Colon Carcinoma Metastatic in the Brain (tissue), 2 donors: ENCODE measurements around a stretch of chr10.

DNA sequence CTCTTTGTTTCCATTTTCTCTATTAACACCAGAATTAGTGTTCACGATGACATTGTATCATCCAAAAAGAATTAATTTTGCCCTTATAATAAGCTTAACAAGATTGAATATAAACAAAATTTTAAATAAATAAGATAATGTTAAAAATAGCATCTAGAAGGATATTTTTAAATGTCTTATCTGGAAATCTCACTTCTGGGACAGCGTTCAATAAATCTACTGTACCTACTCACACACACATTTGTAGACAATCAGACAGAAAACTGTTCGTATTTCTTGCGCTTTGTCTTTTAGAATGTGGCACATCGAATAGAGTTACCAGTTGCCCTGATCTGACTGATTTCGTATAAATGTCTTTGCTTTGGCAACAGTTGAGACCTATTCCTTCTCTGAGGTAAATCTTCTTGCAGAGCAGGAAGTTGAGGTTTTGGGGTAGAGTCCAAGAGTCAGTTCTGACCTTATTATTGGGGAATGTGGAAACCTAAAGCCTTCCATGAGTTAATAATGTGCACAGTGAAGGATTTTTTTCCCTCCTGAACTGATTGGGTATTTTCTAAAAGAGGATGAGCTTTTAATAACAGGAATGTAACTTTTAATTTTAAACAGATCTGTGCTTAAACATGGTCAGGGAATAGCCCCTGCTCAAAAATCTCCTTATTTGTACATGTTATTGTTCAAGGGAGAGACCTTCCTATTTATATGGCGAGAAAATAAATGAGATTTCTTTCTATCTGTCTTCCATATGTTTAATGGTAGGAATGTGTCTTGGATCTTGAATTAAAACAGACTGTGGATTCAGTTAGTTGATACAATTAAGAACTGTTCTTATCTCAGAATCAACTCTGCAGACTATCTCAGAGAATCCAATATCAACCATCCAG lies 135.4 kb downstream of the KIAA1217 start:
- PRO-cap, 2 experiments = no peak in any of the 2 experiments

DNA sequence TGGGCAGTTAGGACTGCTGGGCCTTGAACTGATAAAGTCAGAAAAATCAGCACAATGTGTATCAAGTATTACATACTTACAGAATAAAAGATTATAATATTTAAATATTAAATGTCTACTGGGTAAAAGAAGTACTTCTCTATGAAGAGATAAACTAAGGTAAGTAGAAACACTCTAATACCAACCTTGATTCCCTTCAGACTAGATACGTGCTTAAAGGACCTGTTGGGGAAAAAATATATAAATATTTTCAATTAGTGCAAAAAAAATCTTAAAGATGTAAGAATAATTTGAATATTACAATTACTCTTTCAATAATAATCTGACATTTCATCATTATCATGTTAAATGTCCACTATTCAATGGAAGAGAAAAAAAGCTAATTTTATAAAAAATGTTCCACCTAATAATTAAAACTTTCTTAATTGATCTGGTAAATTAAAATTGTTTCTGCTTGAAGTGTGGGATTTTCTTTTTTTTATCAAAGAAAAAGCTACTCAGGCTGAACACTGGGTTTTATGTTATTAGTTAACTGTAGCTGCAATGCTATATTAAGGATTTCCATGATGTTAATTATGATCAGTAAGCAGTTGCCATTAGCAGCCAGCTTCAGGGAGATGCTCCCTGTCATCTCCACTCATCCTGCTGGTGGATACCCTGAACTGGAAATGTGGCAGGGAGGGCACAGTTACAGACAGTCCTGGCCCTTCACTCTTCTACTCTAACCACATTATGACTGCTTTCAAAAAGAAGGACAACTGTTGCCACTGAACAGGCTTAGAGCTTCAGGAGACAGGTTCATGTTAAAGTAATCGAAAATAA lies 119.3 kb downstream of the ARHGAP21 start:
- PRO-cap, 2 experiments = no peak in any of the 2 experiments

GRCh38 chr10:24716070-24716912 lies 7.4 kb downstream of the ARHGAP21 start:
- PRO-cap, 2 experiments = peak in 2 of 2 experiments; most common plus-strand start chr10:24716529 (in 2)

- PRO-cap, 2 experiments = peak in 1 of 2 experiments; most common plus-strand start chr10:24723563 (in 1); most common minus-strand start chr10:24723539 (in 1)
These were observed 589 bp downstream of the ARHGAP21 start for GRCh38 chr10:24723020-24723575.

DNA sequence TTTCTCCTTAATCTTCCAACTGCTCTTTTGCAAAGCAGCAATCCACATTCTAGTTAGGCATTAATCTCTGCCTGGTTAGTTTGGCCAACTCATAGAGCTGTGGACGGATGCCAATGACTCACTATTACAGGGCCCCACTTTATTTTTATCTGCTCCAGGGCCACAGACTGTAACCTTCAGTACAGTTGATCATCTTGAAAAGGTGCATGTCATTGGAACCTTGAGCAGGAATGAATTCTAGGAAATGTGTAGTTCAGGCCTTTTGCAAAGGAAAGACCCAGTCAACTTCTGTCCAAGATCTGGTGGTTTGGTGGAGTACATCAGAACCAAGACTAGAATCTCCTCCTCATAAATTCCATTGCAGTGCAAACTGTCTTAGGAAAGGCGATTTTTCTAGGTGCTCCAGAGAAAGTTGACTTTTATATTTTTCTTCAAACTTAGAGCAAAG lies 50.2 kb downstream of the PRTFDC1 start:
- PRO-cap, 2 experiments = peak in 1 of 2 experiments; most common plus-strand start position 179 of the sequence (in 1)

- PRO-cap, 2 experiments = no peak in any of the 2 experiments
These were observed 4.5 kb upstream of the GAD2 start for GRCh38 chr10:26212186-26212385.

DNA sequence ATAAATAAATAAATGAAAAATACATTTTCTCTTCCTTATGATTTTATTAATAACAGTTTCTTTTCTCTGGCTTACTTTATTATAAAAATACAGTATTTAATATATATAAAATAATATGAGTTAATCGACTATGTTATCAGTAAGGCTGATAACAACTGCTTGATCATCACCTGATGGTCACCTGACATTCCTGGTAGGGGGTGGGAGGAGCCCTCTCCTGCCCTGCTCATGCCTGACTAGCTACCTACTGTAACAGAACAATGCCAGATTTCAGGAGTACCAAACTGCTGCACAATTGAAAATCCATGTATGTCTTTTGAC lies 1.3 kb upstream of the APBB1IP start:
- PRO-cap, 2 experiments = no peak in any of the 2 experiments

GRCh38 chr10:26486203-26486649 lies 48.1 kb downstream of the APBB1IP start:
- PRO-cap, 2 experiments = no peak in any of the 2 experiments

- PRO-cap, 2 experiments = no peak in any of the 2 experiments
These were observed 62.6 kb downstream of the APBB1IP start for GRCh38 chr10:26500598-26501329.

GRCh38 chr10:26682719-26683490 lies 14.6 kb upstream of the PDSS1 start:
- PRO-cap, 2 experiments = no peak in any of the 2 experiments

DNA sequence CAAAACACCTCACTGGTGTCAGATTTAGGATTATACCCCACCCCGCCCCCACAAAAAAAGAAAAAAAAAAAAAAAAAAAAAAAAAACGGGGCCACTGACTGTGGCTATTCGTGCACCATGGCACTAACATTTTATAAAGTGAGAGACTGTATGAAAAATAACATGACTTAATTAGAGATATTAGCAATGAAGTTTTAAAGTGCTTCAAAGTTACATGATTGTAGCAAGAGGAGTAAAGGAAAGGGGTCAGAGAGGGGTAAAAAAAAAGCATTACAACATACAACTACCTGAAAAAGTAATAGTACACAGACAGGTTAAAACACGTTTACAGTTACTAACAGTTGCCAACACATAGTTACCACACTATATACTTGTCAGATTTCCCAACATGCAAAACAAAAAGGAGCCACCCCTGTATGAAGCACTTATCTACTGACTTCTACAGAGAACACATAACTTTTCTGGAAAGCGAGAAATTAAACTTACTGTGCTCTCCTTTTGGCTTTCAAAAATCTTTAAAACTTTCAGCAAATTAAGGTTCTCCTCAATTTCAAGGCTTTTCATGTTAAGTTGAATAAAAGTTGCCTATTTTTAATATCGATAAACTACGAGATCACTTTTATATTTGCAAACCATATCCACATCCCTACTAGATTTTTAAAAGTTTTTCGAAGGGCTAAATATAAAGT lies 2.1 kb downstream of the ABI1 start:
- PRO-cap, 2 experiments = no peak in any of the 2 experiments

DNA sequence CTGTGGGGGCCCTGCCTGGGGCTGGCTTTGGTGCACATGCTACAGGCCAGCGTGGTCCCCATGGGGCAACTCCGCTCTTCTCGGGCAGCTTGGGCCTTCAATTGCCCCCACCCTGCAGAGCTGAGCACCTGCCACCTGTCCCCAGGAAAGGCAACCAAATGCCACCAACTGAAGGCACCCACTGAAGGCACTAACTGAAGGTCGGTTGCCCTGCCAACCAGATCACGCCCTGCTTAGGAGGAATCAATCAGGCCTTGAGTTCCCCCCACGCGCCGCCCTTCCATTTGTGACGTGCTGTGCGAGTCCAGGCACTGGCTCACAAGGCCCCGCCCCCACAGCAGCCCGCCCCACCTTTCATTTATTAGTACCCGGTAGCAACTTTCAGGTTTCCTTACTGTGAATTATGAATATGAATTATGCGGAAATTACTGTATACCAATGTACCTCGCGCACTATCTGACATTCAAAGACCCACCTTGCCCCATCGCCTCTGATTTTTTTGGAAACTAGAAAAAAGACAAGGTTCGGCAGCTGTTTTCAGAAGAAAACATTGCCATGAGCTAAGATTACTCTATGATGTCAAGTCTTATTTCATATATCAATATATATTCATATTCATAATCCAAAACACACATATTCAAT lies 83.6 kb upstream of the ABI1 start:
- PRO-cap, 2 experiments = no peak in any of the 2 experiments

GRCh38 chr10:27023466-27023822 lies 76.8 kb downstream of the ANKRD26 start:
- PRO-cap, 2 experiments = no peak in any of the 2 experiments

DNA sequence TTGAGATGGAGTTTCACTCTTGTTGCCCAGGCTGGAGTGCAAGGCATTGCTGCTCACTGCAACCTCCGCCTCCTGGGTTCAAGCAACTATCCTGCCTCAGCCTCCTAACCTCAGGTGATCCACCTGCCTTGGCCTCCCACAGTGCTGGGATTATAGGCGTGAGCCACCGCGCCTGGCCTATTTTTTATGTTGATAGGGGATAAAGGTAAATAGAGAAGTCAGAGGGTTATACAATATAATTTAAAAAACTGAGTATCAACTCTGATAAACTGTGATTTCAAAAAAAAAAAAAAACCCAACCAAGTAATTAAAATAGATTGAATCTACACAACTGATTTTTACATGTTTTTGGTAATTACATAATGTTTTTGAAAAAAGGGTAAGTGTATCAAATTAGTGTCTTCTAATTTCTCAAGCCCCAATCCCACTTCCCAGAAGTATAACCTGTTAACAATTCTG lies 17.4 kb downstream of the YME1L1 start:
- PRO-cap, 2 experiments = no peak in any of the 2 experiments

- PRO-cap, 2 experiments = no peak in any of the 2 experiments
These were observed 58.2 kb downstream of the MKX start for GRCh38 chr10:27687461-27687784.

DNA sequence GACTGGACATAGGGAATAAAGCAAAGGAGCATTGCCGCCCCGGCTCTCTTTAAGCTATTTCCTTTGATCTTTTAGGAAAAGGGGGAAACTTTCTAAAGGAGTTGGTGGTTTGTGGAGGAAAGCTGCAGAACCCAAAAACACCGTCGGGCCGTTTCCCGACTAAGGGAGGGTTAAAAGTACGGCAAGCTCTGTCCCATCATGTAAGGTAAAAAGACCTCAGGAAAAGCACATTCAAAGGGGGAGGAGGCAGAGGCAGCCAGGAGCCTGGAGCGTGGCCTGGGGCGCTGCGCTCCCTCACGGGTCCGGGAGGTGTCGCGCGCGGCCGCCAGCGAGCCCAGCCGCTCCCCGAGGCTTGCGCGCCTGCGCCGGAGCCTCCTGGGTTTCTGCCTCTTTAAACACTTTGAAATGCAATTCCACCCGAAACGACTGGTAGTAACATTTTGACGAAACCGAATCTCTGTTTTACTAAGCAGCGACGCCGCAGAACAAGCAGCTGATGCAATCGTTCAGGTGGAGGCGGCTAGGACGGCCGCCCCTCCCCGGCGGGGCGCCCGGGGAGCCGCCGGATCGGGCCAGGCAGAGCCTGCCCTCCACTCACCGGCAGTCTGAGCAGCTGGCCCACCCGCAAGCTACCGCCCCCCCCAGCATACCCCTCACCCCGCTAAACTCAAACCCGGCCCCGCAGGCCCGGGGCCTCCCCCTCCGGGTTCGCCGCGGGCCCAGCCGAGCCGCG lies 3.5 kb downstream of the MKX start:
- PRO-cap, 2 experiments = peak in 2 of 2 experiments; most common plus-strand start position 501 of the sequence (in 2)

DNA sequence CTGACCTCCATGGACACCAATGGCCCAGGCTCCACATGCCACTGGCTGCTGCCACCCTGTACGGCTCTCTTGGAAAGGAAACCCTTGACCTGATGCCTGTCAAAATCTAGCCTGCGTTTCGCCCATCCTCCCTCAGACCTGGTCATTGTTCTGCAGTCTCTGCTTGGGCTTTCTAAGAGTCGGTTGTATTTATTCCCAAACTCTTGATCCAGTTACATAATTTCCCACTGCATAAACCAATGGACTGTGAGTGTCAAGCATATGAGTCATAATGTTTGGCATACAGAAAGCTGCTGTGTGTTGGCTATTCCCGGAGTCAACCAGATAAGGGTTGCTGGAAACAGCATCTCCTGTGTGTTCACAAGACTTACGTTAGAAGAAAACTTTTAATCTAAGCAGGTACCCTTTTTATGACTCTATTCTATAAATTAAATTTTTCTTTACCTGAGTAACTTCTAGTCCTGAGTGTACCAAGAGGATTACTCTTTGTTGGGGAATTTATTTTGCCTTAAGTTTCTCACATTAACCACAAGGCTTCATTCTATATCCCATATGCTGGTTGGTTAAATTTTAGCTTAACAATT lies 74.6 kb upstream of the MKX start:
- PRO-cap, 2 experiments = no peak in any of the 2 experiments

DNA sequence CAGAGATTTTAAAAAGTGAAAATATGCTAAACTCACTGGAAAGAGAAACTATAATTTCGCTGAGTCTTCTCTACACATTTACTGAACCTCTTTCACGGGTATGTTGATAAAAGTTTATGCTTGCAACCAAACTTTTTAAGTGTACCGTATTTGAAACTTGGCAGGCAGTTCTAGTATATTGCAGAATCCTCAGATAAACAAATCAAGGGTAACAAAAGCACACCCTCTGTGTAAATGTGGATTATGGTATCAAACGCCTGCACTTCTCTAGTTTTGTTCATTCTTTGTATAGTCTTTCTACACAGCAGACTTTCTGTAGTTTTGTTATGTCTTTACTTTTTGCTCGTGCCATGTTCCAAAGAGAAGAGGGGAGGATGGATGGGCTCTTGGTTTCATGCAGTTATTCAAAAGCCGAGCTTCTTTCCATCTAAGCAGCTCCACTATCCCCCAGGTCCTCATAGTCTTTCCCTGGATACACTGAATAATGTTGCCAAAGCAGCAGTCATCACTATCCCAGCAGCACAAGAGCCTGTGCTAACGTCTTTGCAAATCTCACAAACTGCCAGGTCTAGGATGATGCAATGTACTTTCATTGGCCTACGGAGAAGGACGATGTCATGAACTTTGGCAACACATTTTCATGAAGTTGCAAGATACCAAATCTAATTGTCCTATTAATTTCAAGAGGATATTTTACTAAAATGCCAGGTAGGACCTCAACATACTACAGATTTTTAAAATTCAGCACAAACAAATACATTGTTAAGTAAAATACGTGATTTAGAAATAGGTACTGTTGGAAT lies 131.2 kb downstream of the MPP7 start:
- PRO-cap, 2 experiments = no peak in any of the 2 experiments

DNA sequence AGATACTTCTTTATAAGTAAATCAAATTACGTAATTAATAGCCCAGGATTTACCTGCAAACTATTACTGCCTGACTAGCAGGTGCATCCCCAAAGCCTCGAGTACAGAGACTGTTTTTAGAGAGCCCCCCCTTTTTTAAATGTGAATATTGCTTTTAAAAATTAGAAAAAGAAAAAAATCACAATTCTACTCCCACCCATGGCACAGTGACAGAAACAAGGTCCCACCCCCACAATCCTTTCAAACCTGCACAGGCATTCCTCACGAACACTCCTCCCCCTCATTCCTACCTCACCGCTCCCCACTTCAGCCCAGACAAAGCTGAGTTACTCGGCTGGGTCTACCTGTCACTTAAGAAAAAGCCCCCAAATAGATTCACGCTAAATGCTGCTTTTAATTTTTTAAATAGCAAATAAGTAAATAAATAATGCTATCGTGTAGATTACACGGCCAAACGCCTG lies 906 bp downstream of the MPP7 start:
- PRO-cap, 2 experiments = no peak in any of the 2 experiments

GRCh38 chr10:28400206-28400563 lies 97.3 kb upstream of the MPP7 start:
- PRO-cap, 2 experiments = peak in 1 of 2 experiments; most common minus-strand start chr10:28400408 (in 1)